Metastatic Pancreatic Carcinoma in the Ovary (tissue), 1 donor: ENCODE measurements around the genes NEGR1, PIGK and AK5.

DNA sequence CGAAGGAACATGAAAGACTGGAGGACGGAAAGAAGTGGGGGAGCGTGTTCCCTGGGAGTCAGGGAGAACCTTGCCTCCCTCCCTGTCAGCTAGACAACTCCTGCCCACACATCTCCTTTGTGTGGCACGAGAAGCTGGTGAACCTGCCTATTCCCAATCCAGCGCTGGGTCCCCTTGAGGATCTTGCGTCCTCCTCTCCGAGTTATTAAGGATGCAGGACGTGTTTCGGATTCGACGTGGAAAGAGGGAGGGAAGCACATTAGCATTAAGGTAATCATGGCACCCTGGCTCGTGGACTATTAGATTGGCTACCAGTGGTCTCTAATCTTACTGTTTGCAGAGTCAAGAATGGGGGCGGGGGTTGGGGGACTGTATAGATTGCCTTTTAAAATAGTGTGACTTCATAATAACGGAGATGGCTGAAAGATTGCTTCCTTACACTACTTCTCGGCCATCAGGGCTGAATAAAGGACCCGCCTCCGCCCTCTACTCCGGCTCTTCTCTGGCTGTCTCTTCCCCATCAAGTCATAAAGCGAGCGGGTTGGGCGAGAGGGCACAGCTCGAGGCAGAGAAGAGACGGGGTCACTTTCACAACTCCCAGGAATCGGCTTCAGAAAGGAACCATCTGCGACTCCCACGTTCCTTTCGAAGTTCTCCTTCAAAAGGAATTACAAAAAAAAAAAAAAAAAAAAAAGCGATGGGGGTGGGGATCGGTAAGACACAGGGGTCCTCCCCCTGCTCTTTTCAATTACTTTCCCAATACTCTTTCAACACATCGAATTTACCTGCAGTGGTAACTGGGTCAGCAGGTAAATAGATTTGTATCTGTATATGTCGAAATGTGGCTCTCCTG is 1.7 kb downstream of the LRRC7 start:
- PRO-cap: no peak

GRCh38 chr1:70410290-70410492 is 877 bp upstream of the CTH start:
- PRO-cap: no peak

DNA sequence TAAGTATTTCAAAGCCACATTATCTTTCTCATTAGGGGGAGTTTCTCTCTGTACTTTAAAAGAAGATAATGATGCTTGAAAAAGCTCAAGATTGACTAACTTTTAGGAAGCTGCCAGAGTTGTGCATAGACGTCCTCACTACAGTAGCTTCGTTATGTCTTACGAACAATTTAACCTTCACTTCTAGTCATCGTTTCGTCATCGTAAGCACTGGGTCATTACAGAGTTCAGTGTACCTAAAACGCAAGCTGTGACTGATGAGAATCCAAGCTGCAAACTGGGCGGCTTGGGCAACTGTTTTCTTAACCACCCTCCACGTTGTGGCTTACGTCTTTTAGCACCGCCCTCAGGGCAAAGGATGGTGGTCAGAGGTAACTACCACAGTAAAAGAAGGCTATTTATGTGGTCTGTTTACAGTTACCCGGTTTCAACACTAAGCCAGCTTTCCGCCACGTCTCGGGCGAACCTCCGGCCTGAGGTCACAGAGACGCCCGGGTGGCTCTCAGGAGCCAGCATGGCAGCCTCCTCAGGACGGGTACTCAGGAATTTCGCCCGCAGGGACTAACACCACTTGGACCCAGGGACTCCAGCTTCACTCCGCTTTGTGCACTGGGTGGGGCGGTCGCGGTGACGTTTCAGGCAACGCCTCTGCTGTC is 447 bp upstream of the CTH start:
- PRO-cap: unidirectional peak, minus-strand start at position 279 of the sequence; bidirectional peak, plus-strand start outside the sequence, minus-strand start at position 579 of the sequence

- PRO-cap: bidirectional peak, plus-strand start at chr1:72282961, minus-strand start at chr1:72282847
Measured at GRCh38 chr1:72282273-72283151, at the start of gene NEGR1. Gene NEGR1, minus strand, starts transcription at chr1:72282539.

DNA sequence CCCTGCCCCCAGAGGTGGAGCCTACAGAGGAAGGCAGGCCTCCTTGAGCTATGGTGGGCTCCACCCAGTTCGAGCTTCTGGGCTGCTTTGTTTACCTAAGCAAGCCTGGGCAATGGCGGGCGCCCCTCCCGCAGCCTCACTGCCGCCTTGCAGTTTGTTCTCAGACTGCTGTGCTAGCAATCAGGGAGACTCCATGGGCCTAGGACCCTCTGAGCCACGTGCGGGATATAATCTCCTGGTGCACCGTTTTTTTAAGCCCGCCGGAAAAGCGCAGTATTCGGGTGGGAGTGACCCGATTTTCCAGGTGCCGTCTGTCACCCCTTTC is 21.9 kb upstream of the LHX8 start:
- PRO-cap: no peak

DNA sequence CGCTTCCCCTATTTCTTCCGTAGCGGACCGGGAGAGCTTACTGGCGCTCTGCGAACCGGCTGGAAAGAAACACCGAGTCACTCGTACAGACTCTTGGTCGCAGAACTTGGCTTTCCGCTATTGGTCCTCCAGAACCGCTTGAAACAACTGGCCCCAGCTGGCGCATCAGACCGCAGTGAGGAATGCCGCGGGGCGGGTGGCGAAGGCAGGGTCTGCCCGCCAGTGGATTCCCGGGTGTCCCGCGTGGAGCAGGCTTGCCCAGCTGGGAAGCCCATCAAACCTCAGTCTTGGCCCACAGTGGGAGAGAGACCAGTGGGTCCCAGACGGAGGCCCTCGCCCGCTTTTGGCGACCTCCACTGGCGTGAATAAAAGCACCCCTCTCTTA is 4.0 kb upstream of the LHX8 start:
- PRO-cap: no peak

- PRO-cap: no peak
Measured at GRCh38 chr1:75133954-75134153, 334 bp upstream of the LHX8 start.

GRCh38 chr1:75732569-75732980 is 8.1 kb downstream of the ACADM start:
- PRO-cap: no peak

- PRO-cap: no peak
Measured at GRCh38 chr1:76294942-76295091, 220.3 kb downstream of the ST6GALNAC3 start.

- PRO-cap: no peak
Measured at GRCh38 chr1:76460233-76460490, 385.6 kb downstream of the ST6GALNAC3 start.

DNA sequence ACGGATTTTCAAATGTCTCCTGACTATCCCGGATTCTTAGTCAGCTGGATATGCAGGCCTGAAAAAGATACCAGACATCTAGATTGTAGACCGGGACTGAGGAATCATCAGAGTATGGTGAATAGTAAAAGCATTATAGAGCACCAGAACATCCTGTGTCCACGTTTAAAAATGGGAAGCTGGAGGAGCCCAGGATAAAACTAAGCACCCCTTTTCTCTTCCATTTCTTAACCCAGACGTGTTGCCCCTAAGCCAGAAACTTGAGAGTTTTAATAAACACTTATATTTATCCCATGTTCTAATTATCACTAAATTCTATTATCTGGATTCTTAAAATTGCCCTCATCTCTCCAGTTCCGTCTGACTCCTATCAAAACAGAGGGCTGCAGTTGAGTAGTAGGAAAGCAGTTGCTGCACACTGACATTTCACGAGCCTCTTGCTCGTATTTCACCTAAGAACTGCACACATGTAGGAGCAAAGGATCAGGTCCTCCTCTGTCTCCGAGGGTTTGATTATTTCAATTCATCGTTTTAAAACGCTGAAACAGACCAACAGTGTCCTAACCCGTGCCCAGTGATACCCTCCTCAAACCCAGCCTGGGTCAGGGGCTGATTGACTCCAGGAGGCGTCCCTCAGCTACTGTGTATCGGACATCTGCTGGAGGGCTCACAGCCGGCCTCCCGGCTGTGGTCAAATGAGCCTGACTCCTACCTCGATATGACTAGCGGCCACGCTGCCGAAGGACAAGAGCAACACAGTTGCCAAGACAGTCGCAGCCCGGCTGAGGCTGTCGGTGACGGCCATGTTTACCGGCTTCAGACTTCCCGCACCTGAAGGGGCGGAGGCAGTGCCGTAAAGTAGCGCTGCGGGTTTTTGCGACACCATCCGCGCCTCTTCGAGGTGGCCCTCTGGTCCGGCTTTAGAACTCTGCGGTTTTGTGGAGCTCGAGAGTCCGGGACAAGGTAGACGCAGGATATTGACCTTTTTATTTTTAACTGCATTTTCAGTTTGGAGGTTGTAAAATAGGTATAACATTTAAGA is at the start of gene PIGK:
PIGK (minus strand) TSS at position 833 of the 1,042 bp plus-strand sequence.
- PRO-cap: bidirectional peak, plus-strand start at position 939 of the sequence, minus-strand start at position 833 of the sequence

DNA sequence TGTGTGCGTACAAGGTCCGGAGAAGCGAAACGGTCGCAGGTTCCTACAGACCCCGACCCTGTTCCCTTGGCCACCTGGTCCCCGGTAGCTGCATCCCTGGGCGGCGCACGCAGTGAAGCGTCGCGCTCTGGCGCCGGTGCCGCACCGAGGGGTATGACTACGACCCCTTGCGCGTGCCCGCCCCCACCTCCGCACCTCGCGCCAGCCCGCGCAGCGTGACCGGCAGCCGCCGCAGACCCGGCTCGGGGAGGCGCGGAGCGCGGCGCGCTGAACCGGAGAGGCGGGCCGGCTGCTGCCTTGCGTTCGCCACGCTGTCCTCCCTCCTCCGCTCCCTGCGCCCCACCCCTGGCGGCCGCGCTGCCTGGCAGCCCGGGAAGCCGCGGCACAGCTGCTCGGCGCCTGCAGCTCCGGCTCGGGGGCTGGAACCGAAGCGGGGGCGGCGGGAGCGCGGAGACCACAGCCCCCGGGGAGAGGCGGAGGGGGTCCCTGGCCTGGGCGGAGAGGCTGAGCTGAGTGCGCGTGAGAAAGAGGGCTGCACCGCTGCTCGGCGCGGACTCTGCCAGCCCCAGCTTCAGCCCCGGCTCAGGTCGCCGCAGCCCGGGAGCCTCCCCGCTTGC is at the start of gene AK5:
AK5 (plus strand) TSS at position 348 of the 617 bp plus-strand sequence.
- PRO-cap: no peak

- PRO-cap: no peak
Measured at GRCh38 chr1:77412819-77413599, 131.2 kb downstream of the AK5 start.

DNA sequence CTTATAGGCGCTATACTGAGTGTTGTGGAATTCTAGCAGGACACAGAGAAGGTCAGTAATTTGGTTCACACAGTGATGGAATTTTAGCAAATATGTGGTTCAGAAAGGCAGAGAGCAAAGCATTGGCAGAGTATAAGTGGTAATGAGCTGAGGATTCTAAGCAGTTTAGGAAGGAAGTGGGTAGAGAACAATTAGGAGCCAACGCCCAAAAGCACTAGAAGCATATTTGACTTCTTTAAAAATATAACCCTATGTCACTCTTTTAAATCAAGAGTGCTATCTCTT is 149.5 kb downstream of the AK5 start:
- PRO-cap: no peak

DNA sequence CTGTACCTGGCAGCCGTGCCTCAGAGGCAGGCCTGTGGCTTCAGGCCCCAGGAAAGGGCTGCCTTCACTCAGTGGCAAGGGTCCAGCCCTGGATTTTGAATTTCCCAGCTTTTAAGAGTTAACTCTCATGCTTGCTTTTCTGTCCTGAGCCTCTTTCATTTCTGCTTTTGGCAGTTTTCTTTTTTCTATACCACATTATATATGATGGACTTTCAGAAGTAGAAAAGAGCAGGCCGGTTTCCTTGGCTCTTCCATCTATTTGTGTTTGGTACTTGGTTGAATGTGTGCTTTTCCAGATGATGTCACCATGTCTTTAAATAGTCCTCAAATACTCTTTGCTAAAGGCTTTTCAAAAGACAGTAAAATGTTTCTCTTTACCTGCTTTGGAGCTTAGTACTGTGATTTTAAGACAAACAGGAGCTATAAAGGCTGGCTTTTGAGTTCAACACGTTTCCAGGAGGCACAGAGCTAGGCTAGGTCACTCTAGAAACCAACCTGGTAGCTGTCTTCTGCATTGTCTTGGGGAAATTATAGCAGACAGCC is 186.7 kb downstream of the AK5 start:
- PRO-cap: no peak

GRCh38 chr1:77564300-77565473 is 117.8 kb downstream of the ZZZ3 start:
- PRO-cap: no peak

- PRO-cap: no peak
Measured at GRCh38 chr1:77686811-77687555, 4.5 kb upstream of the ZZZ3 start.

DNA sequence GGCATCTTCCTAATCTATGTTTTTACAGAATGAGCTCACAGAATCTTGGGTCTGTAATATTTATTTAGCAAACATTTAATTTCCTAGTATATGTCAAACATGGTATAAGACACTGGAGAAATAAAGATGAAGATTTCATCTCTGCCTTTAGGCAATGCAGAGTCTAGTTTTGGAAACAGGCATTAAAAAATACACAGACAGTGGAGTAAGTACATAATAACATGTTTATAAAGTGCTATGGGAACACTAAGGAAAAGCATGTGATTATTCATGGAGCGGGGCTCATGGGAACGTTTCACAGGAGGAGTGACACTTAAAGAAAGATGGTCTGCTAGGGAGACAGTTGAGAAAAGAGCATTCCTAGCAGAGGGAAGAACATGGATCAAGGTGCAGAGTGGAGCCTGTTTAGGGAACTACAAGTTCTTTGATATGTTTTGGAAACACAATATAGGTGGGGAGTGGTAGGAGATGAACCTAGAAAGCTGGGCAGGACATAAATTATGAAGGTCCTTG is 52.9 kb downstream of the MIGA1 start:
- PRO-cap: no peak

DNA sequence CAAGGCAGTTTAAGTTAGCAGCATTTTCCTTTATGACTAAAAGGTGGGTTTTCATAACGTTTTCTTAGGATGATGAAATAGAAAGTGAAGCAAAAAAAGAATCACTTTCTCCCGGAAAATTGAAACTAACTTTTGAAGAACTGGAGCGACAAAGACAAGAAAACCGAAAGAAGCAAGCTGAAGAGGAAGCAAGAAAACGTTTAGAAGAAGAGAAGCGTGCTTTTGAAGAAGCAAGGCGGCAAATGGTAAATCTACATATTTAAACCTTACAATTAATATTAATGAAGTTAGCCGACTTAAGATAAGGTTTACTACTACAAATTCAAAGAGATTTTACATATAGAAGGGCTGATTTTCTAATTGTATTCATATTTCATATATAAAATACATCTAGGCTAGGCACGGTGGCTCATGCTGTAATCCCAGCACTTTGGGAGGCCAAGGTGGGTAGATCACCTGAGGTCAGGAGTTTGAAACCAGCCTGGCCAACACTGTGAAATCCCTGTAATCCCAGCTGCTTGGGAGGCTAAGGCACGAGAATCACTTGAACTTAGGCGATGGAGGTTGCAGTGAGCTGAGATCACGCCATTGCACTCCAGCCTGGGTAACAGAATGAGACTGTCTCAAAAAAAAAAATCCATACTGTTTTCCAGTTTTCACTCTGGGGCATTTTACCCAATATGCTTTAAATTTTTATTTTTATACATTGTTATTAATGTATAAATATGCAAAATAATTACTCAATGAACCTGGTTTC is 38.4 kb downstream of the NEXN start:
- PRO-cap: no peak

DNA sequence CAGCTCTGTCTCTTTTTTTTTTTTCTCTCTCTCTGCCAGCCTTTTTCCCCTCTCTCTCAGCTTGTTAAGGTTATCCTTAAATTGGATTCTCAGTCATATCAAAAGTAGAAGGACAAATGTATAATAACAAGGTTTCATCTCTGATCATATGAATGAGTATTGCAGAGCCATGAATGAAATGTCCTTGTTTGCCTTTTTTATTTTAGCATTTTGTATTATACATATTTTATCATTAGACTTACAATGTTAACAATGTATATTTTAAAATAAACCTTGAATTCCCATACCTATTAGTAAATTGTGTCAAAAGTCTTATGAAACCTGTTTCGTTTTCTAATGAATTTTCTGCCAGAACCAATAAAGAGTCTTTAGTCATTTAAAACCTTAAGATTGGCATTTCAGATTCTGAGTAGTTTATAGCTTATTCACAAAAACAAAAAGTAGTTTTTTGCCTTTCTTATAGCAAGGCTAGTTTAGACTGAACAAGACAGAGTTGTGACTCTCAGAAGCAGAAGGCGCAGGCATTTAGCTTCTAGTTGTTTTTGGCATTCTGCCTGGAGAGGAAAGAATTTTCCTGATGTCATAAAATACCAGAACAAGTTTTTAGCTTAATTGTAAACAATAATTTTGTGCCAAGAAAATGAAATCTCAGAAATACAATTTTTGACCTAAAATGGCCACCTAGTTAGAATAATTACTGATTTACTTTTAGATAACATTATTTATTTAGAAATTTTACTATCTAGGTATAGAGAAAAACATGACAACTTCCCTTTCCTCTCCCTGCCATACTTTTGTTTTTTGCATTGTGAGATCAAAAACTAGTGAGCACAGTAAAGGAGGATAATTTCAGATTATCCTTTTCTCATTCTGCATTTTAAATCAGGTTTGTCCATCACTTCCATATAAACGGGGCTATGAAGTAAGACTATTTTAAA is 884 bp downstream of the DNAJB4 start:
- PRO-cap: no peak